Body of pancreas (tissue), 2 donors: ENCODE data around the genes CCSER2, OPN4 and NUTM2D.

DNA sequence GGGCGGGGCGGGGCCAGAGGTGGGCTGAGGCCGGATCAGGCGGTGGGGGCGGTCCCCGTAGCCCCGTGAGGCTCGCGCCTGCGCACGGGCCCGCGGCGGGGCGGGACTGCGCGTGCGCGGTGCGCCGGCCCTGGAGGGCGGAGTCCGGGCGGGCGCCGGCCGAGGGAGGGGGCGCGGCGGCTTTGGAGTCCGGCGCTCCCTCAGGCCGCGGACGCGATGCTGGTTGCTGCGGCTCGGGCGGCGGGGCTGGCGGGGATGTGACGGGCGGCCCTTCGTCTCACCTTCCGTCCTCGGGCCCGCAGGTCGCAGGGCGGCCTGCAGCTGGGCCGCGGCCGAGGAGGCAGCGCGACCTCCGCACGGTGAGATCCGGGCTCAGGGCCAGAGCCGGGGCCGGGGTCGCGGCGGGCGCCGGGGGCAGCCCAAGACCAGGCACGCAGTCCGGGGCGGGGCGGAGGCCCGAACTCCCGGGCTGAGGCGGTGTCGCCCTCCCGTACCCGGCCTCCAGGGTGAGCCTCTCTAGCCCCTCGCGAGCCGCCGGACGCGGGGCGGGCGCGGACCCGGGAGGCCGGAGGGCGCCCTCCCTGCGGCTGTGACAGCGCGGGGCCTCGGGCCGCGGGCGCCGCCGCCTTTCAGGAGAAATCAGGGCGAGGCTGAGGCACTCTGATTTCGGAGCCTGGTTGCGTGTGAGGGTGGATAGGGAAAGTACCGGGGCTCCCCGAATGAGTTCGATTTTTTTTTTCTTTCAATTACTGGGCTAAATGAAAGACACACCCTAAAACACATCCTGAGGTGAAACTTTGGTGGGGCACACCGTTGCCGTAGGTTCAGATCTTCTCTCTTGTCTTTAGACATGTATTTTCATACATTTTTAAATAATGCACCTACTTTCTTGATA, at the start of gene CCSER2:
TSS of gene CCSER2 (plus strand) at position 140 of the 895 bp plus-strand sequence.
- PRO-cap = bidirectional peak, plus-strand start at position 210 of the sequence, minus-strand start outside the sequence; bidirectional peak, plus-strand start at position 663 of the sequence, minus-strand start at position 640 of the sequence
- RAMPAGE, long total RNA, 2 experiments = start-site peak on the plus strand in 1 of 2 experiments, centred at position 212 of the sequence, 23 reads per replicate

DNA sequence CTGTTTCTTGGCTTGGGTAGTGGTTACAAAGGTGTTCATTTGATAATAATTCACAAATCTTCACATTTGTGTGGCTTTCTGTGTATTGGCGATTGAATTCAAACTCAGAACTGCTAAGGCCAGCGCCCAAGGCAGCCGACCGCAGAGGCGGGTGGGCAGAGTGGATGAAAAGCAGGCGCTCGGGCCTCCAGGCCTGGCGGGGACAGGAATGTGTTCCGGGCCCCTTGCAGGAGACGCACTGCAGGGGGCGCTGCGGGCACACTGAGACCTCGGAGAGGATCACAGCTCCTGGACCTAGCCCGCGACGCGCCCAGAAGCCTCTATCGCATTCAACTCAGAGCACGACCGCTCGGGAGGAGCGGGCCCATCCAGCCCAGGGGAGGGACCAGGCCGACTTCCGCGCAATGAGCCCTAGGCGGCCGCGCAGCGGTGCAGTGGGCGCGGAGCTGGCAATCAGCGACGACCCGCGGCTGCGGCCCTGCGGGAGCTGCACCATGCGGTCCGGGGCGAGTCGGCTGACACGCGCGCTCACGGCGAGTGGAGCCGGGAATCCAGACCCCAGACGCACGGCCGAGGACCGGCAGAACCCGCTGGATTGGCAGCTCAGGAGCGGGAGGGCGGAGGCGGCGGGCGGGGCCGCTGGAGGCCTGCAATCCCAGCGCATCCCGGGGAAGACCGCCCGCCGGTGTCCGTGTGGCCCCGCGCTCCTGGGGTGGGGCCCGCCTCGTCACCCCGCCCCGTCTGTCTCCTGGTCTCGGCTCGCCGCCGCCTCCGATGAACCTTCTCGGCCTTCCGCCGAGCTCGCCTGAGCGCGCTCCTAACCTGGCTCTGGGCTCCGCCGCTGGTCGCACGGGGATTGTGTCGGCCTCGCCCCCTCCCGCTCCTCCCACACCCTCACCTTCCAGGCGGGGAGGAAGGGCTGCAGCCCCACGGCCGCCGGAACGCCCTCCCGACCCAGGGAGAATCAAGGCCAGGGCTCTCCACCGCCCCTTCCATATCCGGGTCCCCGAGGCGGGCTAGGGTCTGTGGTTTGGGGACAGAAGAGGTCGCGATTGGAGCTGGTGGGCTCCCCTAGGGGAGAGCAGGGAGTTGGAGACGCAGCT, 33.5 kb upstream of the GRID1 start:
- PRO-cap = bidirectional peak, plus-strand start at position 332 of the sequence, minus-strand start at position 322 of the sequence; bidirectional peak, plus-strand start at position 652 of the sequence, minus-strand start at position 589 of the sequence; bidirectional peak, plus-strand start at position 930 of the sequence, minus-strand start at position 830 of the sequence
- RAMPAGE, long total RNA, 2 experiments = no peak in any of the 2 experiments

- PRO-cap = no peak
- RAMPAGE, long total RNA, 2 experiments = no peak in any of the 2 experiments
Observed at GRCh38 chr10:86654393-86654866, at the start of gene OPN4. OPN4 (plus strand) TSS chr10:86654547.

- PRO-cap = no peak
- RAMPAGE, long total RNA, 2 experiments = no peak in any of the 2 experiments
Observed at GRCh38 chr10:86669941-86671191, 2.1 kb downstream of the LDB3 start.

DNA sequence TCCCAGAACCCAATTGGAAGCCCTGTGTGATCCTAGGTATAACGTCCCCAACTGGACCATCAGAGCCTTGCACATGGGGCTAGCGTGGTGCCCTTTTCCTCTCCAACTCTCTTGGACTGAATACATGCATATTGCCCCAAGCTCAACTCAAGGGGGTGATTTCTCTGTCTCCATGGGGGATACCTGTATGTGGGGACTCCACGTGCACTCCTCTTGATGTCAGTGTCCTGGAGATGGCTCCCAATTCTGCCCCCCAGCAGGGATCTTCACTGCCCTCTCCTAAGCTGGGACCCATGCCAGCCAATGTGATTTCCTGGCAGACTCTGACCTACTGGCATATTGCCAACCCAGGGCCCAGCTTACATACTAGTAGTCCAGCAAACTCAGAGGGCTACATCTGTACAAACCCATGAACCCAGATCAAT, 26.3 kb upstream of the BMPR1A start:
- PRO-cap = no peak
- RAMPAGE, long total RNA, 2 experiments = no peak in any of the 2 experiments

GRCh38 chr10:86757214-86757705, 841 bp downstream of the BMPR1A start:
- PRO-cap = unidirectional peak, minus-strand start at chr10:86757472; unidirectional peak, minus-strand start at chr10:86757508
- RAMPAGE, long total RNA, 2 experiments = no peak in any of the 2 experiments

GRCh38 chr10:86979949-86980592, 11.8 kb downstream of the ADIRF start:
- PRO-cap = unidirectional peak, plus-strand start at chr10:86980330
- RAMPAGE, long total RNA, 2 experiments = no peak in any of the 2 experiments

DNA sequence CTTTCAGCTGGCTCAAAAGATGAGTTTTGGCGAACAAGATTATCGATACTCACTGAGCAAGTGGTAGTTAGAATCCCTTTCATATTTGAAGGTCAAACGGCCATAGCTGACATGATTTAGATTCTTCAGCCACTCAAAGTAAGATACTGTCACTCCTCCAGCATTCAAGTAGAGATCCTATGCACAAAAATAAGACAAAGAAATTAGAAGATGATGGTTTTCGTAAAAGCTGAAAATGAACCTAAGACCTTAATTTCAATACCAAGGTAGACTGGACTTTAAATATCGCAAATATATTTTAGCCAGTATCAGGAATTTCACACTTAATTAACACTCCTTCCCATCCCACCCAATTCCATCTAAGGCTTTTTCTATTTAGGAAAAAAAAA, 35.6 kb downstream of the GLUD1 start:
- PRO-cap = no peak
- RAMPAGE, long total RNA, 2 experiments = no peak in any of the 2 experiments

DNA sequence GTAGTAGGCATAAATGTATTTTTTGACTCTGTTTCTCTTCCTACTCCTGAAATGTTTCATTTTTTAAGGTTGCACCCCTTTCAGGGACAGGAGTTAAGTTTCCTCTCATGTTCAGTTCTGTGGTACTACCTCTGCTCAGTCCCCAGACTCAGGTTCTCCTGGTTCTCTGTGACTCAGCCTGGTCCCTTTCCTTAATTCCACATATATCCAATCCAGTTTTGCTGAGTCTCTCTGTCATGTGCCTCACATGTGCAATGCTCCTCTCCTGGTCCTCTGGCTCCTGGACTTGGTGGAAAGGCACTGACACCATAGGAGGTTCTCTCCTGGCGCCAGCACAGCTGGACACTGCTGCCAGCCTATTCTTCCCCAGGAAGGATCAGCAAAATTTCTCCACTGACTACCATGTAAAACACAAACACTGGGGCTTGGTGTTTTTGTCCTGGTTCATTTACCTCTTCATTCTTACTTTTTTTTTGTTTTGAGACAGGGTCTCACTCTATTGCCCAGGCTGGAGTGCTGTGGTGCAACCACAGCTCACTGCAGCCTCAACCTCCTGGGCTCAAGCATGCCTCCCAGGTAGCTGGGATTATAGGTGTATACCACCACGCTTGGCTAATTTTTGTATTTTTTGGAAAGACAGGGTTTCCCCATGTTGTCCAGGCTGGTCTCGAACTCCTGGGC, 27.7 kb downstream of the GLUD1 start:
- PRO-cap = no peak
- RAMPAGE, long total RNA, 2 experiments = no peak in any of the 2 experiments

GRCh38 chr10:87083733-87084266, 10.8 kb downstream of the GLUD1 start:
- PRO-cap = no peak
- RAMPAGE, long total RNA, 2 experiments = no peak in any of the 2 experiments

- PRO-cap = bidirectional peak, plus-strand start at chr10:87094088, minus-strand start at chr10:87094038
- RAMPAGE, long total RNA, 2 experiments = start-site peak on the plus strand in 1 of 2 experiments, at chr10:87093961-87094316 at its widest, 9 reads per replicate
Observed at GRCh38 chr10:87093812-87094736, 569 bp downstream of the GLUD1 start.

DNA sequence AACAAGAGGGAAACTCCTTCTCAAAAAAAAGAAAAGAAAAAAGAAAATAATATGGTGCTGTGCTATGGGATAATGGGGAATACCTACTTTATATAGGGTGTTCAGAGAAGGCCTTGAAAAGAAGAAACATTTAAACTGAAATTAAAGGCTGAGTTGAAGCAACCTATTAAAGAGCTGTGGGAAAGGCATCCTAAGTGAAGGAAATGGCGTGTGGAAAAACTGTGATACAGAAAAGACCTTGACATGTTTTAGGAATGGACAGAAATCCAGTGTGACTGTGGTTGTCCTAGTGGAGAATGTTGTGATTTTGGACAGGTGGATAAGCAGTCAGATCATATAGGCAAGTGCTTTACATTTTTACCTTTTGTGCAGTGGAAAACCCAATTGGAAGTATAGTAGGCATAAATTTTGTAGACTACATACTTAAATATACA, 12.4 kb downstream of the SHLD2 start:
- PRO-cap = no peak
- RAMPAGE, long total RNA, 2 experiments = no peak in any of the 2 experiments

DNA sequence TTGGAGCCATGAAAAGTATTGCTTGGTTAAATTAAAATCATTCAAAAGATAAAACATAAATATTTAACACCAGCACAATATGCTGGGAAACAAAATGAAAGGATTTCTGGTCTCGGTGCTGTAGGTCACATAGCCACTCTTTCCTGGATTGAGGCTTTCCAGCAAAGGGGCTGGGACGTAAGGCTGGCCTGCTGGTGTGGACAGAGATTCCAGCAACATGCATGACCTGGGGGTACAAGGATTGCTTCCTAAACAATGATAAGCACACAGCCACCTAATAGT, at the start of gene NUTM2D:
TSS of gene NUTM2D (plus strand) at position 177 of the 282 bp plus-strand sequence.
- PRO-cap = no peak
- RAMPAGE, long total RNA, 2 experiments = no peak in any of the 2 experiments

DNA sequence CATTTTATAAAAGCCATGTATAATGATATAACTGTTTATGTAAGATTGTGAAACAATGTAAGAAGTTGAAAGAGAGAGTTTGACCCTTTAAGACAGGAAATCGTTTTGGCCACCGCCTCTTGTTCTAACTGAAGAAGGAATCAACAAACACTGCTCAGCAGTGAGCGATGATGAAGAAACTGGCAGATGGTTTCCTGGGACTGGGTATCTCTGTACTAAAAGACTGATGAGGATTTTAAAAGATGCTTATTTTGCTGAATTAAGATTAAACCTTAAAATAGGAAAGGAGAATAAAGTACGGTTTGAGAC, 27.6 kb downstream of the MINPP1 start:
- PRO-cap = no peak
- RAMPAGE, long total RNA, 2 experiments = no peak in any of the 2 experiments

- PRO-cap = no peak
- RAMPAGE, long total RNA, 2 experiments = no peak in any of the 2 experiments
Observed at GRCh38 chr10:87656981-87657751, 2.5 kb upstream of the PAPSS2 start.

DNA sequence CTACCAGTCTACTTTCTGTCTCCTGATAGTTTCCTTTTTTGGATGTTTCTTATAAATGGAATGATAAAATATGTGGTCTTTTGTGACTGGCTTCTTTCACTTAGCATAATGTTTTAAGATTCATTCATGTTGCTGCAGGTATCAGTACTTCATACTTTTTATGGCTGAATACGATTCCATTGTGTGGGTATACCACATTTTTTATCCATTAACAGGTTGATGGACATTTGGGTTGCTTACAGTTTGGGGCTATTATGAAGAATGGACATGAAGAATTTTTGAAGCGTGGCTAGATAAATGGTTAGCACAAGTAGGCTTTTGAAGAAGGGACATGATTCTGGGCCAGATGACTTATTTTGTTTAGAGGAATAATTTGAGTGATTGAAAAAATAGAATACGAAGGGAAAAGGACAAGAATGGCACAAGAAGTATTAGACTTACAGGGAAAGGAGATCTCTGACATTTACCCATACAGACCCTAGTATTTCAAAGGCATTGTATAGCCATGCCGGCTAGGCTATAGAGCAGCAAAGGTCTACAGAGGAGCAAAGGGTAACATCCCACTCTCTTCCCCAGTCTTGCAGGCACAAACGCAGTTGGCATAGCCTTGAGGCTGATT, 22.2 kb downstream of the PAPSS2 start:
- PRO-cap = no peak
- RAMPAGE, long total RNA, 2 experiments = no peak in any of the 2 experiments

GRCh38 chr10:87915324-87915925, 52.0 kb downstream of the PTEN start:
- PRO-cap = no peak
- RAMPAGE, long total RNA, 2 experiments = no peak in any of the 2 experiments

DNA sequence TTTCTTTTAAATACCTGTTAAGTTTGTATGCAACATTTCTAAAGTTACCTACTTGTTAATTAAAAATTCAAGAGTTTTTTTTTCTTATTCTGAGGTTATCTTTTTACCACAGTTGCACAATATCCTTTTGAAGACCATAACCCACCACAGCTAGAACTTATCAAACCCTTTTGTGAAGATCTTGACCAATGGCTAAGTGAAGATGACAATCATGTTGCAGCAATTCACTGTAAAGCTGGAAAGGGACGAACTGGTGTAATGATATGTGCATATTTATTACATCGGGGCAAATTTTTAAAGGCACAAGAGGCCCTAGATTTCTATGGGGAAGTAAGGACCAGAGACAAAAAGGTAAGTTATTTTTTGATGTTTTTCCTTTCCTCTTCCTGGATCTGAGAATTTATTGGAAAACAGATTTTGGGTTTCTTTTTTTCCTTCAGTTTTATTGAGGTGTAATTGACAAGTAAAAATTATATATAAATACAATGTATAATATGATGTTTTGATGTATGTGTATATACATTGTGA, 69.5 kb downstream of the PTEN start:
- PRO-cap = no peak
- RAMPAGE, long total RNA, 2 experiments = no peak in any of the 2 experiments

DNA sequence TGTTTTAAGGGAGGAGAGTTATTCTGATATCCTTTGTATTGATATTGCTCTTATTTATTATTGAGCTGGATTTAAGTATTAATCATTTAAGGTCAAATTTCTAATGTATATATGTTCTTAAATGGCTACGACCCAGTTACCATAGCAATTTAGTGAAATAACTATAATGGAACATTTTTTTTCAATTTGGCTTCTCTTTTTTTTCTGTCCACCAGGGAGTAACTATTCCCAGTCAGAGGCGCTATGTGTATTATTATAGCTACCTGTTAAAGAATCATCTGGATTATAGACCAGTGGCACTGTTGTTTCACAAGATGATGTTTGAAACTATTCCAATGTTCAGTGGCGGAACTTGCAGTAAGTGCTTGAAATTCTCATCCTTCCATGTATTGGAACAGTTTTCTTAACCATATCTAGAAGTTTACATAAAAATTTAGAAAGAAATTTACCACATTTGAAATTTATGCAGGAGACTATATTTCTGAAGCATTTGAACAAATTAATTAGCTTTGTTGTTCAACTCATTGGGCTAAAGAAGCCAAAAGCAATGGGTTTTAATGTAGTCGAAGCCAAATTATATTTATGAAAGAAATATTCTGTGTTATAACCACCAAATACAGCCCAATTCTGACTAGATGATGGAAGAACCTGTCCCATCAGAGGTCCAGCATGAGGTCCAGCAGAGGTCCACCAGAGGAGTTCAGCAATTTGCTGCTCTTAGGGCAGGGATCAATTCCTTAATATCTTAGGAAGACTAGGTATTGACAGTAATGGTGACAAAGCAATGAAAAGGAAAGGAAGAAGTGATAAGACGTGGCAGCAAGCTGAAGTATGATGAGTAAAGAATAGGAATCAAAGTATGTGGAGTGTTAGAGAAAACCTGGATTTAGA, 88.7 kb downstream of the PTEN start:
- PRO-cap = no peak
- RAMPAGE, long total RNA, 2 experiments = no peak in any of the 2 experiments

DNA sequence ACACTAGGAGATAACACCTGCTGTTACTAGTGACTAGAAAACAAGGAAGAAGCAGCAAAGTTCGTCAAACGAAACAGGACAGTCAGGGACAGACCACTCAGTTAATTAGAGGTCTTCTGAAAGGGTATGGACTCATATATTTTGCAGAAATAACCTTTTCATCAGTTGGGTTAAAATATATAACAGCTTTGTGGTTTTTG, 353.7 kb downstream of the PTEN start:
- PRO-cap = no peak
- RAMPAGE, long total RNA, 2 experiments = no peak in any of the 2 experiments